Bronchus fibroblast of lung (primary cell): ENCODE measurements around the gene TMED3.

DNA sequence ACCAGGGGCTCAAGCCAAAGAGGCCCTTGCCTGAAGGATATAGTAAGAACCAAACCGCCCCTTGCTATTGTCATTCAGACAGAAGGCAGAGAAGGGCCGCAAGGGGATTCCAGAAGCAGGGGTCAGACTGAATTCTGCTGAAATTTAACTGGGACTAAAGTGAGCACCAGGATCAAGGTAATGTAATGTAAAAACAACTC, 45.9 kb upstream of the RASGRF1 start:
- RAMPAGE, long total RNA, result no peak

DNA sequence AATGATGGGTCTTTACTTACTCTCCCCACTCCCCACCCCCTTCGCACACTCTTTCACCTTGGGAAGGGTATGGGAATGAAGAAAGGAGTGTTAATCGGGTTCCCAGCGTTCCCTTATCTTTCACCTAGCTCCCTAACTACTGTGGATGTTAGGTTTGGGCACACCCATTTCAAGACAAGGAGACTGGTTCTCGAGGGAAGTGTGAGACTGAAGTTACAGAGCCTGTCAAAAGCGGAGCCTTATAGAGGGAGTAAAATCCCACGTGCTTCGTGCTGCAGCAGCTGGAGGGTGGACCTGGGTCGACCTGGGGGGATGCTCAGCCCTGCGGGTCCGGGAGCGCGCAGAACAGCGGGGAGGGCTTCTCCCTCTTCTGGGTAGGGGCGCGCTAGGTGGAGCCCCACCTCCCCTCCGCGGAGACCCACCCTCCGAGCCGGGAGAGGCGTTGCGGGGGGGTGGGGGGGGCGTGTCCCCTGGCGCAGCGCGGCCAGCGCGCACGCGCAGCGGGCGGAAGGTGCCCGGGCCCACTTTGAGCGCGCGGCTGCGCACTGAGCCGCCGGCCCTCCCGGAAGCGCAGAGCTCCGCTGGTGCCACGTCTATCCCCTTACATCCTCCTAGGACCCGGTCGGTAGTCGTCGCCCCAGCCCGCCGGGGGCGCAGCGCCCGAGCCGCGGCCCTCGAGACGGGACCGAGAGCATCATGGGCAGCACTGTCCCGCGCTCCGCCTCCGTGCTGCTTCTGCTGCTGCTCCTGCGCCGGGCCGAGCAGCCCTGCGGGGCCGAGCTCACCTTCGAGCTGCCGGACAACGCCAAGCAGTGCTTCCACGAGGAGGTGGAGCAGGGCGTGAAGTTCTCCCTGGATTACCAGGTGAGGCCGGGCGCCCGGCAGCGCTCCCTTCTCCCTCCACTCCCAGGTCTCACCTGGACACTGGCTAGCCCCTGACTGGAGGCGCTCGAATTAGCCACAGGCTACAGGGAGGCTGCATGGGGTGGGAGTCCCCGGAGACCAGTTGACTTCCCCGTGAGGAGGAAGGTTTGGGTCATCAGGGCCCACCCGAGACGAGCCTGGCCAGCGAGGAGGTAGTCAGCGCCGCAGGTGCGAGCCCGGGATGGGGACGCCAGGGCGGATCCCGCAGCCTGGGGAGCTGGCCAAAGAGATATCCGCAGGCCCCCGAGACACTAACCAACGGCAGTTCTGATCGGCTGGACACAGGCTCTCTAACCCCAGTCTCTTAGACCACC, at the start of gene TMED3:
TSS of gene TMED3 (plus strand) at position 559 of the 1,238 bp plus-strand sequence.
- RAMPAGE, long total RNA, result no peak

- RAMPAGE, long total RNA, result no peak
Observed at GRCh38 chr15:79960288-79960942, 10.6 kb downstream of the BCL2A1 start.

DNA sequence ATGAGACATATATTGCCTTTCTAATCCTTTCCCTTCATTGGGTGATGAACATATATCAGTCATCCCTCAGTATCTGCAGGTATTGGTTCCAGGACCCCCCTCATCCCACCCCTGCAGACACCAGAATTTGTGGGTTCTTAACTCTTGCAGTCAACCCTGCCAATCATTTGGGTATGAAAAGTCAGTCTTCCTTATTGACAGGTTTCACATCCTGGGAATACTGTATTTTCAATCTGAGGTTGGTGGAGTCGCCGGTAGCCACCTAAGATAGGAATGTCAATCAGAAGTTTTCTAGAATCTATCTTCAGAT, 41.6 kb upstream of the FAH start:
- RAMPAGE, long total RNA, result no peak

DNA sequence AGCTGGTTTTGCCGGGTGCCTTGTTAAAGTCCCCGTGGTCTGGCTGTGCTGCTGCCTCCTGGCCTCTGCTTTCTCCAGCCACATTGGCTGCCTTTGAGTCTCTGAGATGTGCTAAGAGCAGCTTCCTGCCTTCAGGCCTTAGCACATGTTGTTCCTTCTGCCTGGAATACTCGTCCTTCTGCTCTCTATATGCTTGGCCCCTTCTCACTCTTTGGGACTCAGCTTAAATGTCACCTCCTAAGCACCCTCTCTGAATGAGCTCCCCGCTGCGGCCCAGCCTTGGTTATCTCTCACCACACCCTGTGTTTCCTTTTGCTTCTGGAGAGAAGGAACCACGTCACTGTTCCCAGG, 2.1 kb downstream of the FAH start:
- RAMPAGE, long total RNA, result no peak

DNA sequence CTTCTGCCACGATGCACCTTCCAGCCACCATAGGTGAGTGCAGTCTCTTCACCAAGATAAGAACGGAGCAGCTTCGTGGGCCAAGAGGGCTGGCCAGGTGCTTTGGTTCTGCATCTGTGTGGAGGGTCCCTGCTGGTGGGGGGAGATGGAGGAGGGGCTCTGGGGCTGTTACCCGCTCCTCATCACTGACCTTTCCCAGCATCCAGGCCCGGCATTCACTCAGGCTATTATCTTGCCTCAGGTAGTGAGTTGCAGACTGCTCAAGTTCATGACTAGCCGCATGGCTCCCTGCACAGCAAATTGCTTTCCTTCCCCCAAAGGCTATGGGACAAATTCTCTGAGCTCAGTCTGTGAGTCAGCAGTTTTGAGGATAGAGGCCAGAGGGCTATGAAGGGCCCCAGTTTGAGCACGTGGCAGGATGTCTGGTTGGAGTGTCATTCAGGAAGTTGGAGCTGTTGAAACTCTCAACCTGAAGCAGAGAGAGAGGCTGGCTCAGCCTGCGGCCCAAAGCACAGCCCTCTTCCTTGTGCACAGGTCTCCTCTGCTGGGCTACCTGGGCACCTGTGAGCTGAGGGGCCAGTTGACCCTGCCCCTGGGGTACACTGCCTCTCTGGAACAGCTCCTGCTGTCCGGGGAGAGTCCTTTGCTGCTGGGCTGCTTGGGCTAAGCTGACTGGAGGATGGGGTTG, 7.8 kb downstream of the FAH start:
- RAMPAGE, long total RNA, result no peak

DNA sequence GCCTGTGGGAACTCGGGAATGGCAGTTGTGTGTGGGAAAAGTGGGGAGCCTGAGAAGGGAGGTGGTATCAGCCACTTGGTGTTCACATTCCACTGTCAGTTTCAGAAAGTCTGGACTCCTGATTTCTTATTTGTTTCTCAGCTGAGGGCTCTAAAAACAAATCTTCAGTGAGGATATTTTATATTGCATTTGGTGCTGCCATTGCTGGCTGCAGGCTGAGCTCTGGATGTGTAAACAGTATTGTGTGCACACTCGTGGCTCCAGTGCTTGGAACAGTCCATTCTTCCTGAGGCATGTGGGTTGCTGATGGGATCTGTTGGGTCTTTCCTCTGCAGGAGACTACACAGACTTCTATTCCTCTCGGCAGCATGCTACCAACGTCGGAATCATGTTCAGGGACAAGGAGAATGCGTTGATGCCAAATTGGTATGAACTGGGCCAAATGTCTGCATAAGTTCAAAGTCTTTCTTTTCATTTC, 9.2 kb downstream of the FAH start:
- RAMPAGE, long total RNA, result no peak

DNA sequence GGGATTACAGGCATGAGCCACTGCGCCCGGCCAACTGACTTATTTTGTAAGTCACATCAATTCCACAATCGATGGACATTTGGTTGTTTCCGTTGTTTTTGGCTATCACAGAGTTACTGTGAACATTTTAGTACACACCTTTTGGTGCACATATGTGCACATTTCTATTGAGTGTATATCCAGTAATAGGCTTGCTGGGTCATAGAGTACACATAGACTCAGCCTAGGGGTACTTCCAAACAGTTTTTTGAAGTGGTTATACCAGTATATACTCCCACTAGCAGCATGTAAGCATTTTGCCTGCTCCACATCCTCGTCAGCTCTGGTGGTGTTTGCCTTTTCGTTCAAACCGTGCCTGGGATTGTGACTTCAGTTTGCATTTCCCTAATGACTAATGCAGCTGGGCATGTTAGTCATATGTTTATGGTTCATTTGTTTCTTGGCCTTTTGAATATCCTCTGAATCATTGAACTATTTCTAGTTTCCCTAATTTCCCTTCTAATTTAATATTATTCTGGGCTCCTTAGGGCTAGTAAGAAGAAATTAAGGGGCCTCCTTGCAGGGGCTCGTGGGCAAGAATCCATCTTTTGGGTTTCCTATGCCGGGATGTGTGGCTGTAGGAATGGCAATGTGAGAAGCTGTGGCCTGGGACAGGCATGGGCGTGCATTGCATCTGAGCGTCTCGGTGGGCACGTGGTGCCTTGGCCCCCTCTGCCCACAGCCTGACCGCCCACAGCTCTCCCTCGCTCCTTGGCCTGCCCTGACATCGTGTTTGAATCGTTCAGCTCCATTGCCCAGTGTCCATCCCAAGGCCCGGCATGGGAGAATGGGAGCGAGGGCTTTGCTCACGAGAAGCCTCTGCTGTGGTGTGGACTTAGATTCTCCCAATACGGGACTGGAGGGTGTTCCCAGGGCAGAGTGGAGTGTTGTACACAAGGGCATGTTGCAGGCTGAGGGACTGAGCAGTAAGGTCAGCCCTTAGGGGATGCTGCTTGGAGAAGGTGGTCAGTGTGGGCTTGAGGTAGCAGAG, 26.4 kb downstream of the FAH start:
- RAMPAGE, long total RNA, result no peak

DNA sequence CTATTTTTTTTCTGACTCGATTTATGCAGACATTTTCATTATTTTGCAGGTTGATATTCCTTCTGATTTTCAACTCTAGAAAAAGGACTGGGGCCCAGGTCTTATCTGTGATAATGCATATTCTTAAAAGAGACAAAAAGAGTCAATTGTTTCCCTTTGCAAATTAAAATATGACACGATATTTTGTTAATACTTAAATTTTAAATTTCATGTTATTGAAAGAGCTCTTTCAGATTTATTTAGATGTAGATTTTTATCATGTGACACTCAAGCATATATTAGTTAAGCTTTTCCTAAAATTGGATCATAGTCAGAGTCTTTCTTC, 15.5 kb upstream of the ARNT2 start:
- RAMPAGE, long total RNA, result no peak

- RAMPAGE, long total RNA, result no peak
Observed at GRCh38 chr15:80436527-80436982, 32.4 kb downstream of the ARNT2 start.

DNA sequence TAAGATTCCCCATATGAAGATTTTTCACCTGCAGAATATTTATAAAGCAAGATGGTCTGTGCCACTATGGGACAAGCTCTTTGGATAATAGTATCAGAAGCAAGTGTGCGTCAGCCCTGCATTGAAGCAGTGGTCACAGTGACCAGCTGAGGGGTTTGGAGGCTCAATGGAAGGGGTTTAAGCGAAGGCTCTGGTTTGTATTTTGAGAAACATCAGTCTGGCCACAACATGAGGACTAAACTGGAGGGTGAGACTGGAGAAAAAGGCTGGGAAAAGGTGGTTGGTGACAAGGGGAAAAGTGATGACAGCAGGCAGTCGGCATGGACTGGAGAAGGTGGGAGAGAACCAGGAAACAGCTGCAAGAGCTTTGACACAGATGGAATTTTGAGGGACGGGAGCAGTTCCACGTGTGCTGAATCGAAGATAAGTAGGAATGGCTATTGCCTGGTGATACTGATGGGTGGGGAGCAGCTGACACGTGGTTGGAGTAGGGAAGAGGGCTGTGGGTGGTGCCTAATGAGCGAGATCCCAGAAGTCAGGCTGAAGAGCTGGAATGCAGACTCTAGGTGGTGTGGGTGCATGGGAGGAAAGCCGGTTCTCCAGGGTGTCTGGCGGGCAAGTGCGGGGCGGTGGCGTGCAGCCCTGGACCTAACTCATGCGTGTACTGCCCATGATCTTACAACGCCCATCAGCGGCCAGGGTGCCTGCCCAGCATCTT, 62.9 kb downstream of the ARNT2 start:
- RAMPAGE, long total RNA, result no peak

DNA sequence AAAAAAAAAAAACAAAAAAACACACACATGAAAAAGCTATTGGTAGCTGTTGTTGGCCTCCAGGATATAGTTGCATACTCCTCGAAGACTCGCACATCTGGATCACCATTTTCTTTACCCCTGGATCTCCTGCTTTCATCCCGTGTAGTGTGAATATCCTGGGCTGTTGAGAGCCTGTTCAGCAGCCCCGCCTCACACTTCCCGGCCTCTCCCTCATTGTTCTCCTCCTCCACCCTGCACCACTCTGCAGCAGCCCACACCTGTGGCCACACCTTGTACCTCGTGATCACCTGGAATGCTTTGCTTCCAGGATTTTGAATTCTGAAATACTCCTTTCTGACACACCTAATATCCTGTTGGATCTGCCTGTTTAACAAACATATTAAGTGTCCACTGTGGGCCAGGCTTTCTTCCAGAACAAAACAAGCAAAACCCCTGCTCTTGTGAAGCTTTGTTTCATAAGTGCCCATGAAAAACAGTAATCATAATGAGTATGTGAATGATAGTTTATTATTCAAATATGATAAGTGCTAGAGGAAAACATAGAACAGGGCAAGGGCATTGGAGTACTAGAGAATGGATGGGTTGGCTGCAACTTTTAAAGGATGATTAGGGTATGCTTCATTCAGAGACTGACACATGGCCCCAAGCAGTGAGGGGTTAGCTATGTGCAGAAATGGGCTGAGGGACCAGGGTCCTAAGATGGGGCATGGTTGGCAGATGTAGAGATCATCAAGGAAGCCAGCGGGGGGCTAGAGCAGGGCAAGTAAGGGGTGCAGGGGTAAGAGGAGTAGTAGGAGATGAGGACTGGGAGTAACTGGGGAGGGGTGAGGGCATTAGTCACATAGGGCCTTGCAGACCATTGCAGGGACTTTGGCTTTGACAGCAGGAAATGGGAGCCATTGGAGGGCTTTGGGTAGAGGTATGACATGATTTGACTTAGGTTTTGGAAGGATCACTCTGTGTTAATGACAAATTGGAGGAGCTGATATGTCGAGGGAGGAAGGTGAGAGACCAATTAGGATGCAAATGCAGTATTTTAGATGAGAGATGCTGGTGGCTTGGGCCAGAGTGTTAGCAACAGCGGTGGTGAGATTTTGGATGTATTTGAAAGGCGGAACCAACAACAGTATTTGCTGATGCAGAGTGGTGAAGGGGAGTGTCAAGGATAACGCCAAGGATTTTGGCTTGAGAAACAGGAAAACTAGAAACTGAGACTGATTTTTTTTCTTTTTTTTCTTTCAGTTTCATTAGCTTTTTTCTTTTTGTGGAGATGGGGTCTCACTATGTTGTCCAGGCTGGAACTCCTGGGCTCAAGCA, 14.8 kb downstream of the ABHD17C start:
- RAMPAGE, long total RNA, result no peak

DNA sequence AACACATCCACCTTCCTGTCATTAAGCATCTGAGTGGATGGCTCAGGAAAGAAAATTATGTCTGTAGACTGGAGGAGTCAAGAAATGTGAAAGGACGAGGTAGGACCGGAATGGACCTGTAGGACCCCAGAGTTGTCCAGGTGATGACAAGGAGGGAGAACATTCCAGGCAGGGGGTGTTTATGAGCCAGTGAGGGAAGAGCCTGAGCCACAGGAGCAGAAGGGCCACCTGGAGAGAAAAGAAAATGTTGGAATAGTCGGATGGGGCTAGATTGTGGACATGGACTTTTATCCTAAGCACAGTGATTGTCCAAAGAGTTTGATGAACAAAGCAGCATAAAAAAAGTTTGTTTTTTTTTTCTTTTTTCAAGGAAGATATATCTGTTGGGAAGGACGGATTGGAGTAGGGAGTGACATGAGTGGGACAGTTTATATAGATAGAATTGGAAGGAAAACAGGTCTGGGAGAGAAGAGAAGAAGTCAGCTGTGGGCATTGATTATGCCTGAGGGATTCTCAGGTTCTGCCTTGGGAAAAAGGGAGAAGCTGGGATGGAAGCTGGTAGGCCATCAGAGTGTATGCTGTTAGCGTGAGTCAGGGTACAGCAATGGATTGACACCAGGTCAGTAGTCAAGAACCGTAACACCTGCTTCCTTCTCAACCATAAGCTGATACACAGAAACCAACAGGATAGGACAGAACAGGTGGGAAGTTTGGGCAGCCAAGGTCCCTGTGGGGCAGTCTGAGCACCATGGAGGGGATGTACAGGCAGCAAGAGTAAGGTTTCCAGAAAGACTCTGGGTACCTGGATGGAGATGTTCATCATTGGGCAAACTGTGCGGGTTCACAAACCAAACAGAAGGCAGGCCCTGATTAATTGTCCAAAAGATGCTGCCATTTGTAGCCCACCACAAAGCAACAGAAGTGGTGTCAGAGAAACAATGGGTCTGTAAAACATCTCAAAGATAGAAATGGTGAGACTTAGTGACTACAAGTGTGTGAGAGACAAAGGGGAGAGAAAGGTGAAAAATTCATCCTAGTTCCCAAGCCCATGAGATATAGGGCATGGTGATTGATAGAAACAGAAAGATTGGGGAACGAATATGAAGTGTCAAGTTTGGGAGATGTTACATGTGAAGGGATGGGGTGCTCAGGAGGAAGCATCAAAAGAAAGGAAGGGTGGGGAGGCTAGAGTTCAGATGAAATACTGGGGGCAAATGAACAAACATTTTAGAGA, 41.1 kb upstream of the CEMIP start:
- RAMPAGE, long total RNA, result no peak

DNA sequence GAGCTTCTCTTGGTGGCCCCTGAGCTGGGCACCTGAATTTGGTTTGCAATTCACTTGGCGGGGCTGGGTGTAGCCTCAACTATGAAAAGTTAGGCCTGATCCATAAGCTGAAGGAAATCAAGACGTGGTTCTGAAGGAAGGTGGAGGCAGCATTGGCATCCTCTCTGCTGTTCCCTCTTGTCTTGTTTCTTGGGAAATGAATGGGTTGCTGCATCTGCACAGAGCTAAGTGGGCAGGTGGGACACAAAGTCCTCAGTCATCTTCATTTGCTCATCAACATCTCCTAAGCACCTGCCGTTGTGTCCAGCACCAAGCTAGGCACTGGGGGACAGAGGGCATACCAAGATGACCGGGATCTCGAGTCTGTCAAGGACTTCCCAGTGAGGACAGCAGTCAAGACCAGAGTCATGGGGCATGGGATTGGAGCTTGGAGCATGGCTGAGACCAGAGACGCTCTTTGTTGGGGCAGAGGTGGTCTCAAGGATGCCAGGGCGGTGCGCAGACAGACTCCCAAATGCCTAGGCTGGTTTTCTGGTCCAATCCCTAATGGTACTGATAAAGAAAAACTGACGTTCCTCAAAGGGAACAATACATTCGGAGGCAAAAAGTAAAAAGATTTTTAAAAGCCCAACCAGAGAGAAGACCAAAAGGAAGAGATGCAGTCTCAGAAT, 67.1 kb downstream of the MESD start:
- RAMPAGE, long total RNA, result no peak

DNA sequence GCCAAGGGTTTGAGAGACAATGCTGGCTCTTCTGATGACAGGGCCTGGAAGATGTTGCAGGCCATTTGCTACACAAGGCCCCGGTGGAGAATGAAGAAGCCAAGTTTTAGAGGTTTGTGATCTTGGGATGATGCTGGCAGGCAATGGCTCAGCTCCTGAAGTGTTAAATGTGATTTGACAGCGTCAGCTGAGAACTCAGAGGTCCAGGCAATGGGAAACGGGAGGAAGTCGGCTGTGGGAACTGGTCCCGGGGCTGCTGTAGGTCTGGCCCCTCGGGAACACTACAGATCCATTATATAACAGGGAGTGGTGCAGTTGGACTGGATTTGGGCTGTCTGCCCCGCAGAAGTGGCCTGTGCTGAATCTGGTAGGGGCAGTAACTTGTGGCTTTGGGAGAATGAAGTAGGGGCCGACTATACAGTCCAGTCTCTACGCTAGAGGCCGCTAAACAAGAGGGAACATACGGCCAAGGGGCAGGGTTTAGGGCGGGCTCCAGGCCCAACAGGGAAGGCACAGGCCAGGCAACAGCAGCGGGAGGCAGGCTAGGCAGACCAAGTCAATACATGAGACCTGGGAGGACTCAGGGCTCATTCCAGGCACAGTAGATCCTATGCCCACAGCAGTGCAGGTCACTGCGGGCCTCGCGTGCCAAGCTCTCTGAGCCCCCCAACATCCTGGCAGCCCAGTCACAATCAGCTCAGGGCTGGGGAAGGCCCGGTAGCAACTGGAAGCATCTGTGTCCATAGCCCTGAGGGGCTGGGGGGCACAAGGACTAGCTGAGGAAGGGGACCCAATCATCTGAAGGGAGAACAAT, 20.3 kb upstream of the IL16 start:
- RAMPAGE, long total RNA, result no peak

DNA sequence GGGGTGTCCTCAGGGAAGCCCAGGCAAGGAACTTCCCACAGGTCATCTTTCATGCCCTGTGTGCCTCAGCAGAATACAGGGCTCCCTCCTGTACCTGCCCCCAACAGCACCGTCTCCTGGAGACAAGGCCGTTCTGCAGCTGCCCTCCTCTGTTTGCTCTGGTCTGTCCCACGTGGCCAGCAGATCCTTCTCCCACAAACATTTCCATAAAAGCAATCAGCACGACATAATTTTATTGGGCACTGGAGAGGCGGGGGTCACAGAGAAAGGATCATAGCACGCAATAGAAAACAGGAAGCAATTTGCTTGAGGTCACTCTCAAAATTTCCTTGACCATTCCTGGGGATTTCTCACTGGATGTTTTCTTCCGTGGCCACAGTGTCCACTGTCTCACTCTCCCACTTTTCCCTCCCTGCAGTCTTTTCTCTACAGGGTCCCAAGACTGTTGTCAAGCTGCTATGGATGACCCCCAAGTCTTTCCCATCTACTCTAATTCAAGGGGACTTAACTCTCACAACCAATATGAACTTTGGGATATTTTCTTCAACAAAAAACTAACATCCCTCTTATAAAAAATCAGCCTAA, 29.3 kb downstream of the STARD5 start:
- RAMPAGE, long total RNA, result no peak

DNA sequence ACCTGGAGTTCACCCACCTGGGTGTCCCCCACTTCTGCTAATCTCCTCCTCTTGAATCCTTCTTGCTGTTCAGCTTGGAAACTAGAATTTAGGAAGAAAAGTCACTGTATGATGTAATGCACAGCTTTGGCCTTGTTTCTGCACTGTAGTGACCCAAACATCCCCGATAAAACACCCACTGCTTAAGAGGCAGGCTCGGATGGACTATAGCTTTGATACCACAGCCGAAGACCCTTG, 24.8 kb downstream of the STARD5 start:
- RAMPAGE, long total RNA, result no peak

GRCh38 chr15:81994950-81996045, 50.5 kb downstream of the MEX3B start:
- RAMPAGE, long total RNA, result no peak

DNA sequence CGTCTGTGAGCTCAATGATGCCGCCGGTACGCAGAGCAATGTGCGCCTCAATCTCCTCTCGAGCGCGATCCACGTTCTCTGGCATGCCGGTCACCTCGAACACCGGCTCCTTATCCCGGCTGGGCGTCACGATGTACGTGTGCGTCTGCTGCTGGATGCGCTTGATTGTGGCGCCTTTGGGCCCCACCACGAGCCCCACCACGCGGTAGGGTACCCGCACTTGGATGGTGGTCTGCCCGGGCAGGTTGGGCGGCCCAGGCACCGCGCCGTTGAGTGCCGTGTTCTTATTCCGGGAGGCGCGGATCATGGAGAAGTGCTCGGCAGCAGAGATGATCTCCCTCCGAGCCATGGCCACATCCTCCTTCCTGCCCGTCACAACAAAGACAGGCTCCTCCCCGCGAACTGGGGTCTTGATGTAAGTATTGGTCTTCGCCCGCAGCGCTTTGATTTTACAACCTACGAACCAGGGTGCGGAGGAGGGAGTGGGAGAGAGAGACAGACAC, 1.6 kb downstream of the MEX3B start:
- RAMPAGE, long total RNA, result no peak

DNA sequence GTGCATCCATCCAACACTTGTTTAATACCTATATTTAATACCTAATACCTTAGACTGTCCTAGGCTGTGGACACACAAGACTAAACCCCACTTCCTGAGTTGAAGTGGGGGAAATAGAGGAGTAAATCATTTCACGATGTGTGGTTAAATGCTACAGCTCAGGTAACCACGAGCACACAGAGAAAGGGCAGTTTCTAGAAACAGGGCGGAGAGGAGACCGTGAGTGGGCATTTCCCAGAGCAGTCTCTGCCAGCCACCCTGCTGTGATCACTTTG, 5.3 kb upstream of the GOLGA6L10 start:
- RAMPAGE, long total RNA, result no peak